Bile duct (tissue), 1 donor: ENCODE measurements around a stretch of chr10.

DNA sequence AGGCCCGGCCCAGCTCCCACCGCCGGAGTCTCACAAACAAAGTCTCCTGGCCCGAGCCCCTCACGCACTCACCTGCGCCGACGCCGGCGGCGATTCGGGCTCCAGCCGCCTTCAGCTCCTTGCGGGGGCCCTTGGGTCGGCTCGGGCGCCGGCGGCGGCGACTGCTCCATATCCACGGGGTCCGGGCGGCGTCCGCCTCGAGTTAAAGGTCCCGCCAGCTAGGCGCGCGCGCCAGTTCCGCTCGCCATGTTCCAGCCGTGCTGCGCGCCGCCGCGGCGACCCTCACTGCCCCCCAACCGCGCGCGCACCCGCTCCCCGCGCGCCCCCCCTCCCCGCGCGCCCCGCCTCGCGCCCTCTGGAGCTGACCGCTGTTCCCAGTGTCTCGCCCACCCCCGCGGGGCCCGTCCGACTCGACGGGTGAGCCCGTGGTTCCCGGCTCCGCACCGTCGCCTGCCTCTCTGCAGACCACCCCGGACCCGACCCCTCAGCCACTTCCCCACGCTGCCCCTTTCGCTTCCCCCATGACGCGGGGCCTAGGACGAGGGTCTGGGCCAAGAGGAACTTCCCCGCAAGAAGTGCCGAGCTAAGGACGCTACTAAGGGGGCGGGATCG is 396.1 kb downstream of the ZNF33B start:
- PRO-cap, result no peak

- PRO-cap, result unidirectional peak, plus-strand start at chr10:42782125
Observed at GRCh38 chr10:42781696-42782284, 805 bp upstream of the BMS1 start.

- PRO-cap, result no peak
Observed at GRCh38 chr10:42816318-42816825, 33.8 kb downstream of the BMS1 start.

GRCh38 chr10:42981151-42981835 is 95.6 kb upstream of the RET start:
- PRO-cap, result no peak

GRCh38 chr10:43138673-43139385 is 584 bp downstream of the CSGALNACT2 start:
- PRO-cap, result bidirectional peak, plus-strand start at chr10:43138915, minus-strand start at chr10:43138859; unidirectional peak, minus-strand start at chr10:43139024; unidirectional peak, minus-strand start at chr10:43139060

GRCh38 chr10:43265836-43266194 is 1.1 kb downstream of the RASGEF1A start:
- PRO-cap, result no peak

DNA sequence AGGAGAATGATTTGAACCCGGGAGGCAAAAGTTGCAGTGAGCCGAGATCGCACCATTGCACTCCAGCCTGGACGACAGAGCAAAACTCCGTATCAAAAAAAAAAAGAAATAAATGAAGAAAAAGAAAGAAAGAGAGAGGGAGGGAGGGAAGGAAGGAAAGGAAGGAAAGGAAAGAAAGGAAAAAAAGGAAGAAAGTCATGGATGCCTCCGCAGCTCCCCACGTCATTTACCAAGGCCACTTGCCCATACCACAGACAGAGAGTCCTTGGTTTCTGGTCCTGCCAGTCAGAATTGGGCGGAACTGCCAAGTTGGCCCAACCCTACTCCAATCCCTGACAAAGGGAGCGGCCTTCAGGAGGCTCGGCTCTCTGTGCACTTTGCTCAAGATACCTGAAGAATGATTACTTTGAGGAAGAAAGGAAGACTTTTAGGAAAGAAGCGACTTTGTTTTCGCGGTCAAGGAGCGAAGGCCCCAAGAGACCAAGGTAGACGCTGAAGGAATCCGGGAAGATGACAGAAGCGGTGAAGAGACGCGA is 49.2 kb upstream of the FXYD4 start:
- PRO-cap, result bidirectional peak, plus-strand start at position 335 of the sequence, minus-strand start at position 250 of the sequence

DNA sequence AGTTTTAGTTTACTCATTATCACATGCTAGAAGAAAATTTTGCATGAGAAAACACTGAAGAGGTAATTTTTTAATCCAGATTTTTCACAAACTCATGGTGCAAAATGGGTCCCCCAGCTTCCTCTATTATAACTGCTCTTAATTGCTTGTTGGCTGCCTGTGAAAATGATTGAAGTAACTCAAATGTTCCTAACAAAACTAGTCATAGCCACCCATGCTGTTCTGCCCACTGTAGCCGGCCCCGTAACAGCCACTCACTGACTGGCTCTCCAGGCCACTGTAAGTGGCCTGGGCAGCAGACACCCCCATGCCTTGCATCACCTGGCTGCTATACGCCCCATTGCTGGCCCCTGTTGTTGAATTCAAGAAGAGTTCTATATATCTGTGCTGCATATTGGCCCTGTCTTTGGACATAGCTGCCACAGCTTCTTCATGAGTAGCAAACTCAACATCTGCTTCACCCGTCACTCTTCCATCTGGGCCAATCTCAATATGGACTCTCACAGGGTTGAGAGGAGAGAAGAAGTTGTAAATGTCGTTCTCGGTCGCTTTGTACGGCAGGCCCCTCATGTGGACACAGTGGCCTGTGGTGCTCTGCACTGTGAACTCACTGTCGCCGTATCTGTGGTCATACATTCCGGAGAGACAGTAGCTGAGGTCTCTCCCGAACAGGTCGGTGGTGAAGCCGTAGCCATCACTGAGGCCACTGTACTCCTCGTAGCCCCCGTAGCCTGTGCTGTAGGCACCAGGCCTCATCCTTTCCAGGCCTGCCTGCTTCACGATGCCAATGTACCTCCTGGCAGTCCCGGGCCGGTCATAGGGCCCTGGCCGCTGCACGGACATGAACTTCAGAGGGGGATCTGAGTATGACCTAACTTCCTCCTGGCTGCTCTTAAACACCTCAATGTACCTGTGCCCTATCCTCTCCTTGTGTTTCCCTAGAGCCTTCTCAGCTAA is 15.3 kb downstream of the FXYD4 start:
- PRO-cap, result no peak

DNA sequence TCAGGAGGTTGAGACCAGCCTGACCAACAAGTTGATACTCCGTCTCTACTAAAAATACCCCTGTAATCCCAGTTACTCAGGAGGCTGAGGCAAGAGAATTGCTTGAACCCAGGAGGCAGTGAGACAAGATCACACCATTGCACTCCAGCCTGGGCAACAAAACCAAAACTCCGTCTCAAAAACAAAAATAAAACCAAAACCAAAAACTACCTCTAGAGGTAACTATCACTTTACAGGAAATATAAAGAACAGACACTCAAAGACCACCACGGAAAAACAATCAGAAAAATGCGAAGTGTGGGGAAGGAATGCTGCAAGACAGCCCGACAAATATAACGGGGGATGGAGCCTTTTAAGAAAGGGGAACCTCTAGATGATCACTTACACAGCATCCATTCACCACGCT is 4.3 kb downstream of the HNRNPF start:
- PRO-cap, result no peak

DNA sequence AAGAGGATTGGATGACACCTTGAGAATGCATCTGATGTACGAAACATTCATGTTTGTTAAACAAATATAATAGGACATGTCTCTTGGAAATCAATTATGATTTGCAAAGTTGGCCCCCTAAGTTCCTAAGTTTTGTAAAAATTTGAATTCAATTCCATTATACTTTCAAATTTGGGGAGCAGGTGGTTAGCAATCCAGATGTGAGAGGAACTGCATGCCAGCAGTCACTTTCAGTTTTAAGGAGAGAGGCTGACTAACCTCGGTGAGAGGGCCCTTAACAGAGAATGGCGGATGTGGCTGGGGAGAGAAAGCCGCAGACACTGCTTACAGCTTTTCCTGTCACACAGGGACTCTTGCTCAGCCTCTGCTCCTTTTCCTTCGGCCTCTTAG is 167.5 kb upstream of the ZNF32 start:
- PRO-cap, result no peak

- PRO-cap, result bidirectional peak, plus-strand start at chr10:43822748, minus-strand start at chr10:43822640
Observed at GRCh38 chr10:43822445-43823077, 173.9 kb upstream of the ZNF32 start.

GRCh38 chr10:43845948-43846942 is 197.6 kb upstream of the ZNF32 start:
- PRO-cap, result no peak

GRCh38 chr10:44376085-44376802 is 8.7 kb downstream of the CXCL12 start:
- PRO-cap, result no peak

DNA sequence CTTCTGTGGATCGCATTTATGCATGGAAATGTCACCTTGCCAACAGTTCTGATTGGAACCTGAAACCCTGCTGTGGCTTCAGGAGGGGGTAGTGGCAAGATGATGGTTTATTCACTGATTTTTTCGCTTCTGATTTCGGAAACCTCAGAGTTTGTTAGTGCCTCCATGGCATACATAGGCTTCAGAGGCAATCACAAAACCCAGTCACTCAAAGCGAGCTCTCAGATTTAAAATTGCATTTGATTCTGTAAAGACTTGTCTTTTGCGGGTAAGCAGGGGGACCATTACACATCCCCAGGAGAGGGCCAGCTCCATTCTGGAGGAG is 7.5 kb downstream of the CXCL12 start:
- PRO-cap, result no peak

- PRO-cap, result no peak
Observed at GRCh38 chr10:44383422-44384430, 1.2 kb downstream of the CXCL12 start.

DNA sequence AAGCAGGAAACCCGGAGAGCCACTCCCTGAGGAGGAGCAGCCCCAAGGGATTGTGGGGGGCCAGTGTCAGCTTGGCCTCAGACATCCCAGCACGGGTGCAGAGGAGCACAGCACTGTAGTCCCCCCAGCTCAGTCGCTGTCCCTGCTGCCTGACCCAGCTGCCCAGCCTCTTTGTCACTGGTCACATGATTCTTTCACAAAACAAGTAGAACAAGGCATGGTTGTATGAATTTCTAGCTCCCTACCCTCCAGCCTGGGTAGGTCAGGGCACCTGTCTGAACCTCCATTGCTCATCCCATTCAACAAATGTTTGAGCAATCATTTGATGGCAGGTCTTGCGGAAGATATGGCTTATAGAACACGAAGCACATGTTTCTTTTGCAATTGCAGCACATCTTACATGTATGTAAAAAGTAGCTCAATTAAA is 83.3 kb upstream of the TMEM72 start:
- PRO-cap, result no peak

- PRO-cap, result unidirectional peak, minus-strand start at chr10:44879315; unidirectional peak, minus-strand start at chr10:44879753
Observed at GRCh38 chr10:44879098-44880002, 31.8 kb upstream of the TMEM72 start.

GRCh38 chr10:44974574-44975233 is 3.9 kb downstream of the DEPP1 start:
- PRO-cap, result bidirectional peak, plus-strand start at chr10:44975148, minus-strand start at chr10:44975060

GRCh38 chr10:44981219-44982041 is 2.8 kb upstream of the DEPP1 start:
- PRO-cap, result bidirectional peak, plus-strand start at chr10:44981383, minus-strand start at chr10:44981331

- PRO-cap, result no peak
Observed at GRCh38 chr10:45004917-45005950, 4.5 kb downstream of the ZNF22 start.